Liver (tissue), 9 donors: ENCODE measurements around a stretch of chr10.

DNA sequence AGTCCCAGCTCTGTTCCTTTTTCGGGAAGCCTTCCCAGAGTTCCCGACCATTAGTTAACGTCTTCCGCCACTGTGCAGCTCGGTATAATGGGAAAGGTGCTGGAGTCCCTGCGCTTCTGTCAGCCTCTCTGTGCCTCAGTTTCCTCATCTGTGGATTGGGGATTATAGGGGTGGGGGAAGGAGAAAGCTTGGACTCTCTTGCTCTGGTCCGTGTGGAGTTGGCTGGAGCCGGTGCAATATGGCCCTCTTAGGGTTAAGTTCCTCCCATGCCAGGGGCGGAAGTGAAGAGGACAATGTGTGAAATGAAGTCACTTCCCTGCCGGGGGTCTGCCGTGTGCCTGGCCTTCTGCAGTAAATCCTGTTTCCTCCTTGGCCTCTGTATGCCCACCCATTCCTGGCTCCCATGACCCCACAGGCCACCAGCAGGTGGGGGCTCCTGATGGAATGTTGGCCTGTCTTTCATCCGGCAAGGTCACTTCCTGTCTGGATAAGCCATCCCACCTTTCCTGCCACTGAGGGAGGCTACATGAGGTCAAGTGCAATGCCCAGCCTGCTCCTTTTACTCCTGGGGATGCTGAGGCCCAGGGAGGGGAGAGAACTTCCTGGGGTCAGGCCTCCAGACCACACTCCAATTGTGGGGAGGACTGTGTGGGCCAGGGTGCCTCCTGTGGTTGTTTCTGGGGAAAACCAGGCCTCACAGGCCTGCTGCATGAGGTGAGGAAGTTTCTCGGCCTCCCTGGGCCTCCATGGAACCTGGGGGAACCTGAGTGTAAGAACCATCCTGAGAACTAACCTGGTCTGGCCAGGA, 22.2 kb downstream of the PALD1 start:
- PRO-cap, 5 experiments: no peak in any of the 5 experiments
- RAMPAGE, long total RNA, 2 experiments: no peak in any of the 2 experiments
- RRBS: 48% methylated on average over 2 of the region's 13 CpGs

- PRO-cap, 5 experiments: no peak in any of the 5 experiments
- RAMPAGE, long total RNA, 2 experiments: no peak in any of the 2 experiments
- RRBS: no CpG with 5 or more reads among the region's 10 CpGs
Measured at GRCh38 chr10:70667219-70667952, 4.9 kb upstream of the ADAMTS14 start.

DNA sequence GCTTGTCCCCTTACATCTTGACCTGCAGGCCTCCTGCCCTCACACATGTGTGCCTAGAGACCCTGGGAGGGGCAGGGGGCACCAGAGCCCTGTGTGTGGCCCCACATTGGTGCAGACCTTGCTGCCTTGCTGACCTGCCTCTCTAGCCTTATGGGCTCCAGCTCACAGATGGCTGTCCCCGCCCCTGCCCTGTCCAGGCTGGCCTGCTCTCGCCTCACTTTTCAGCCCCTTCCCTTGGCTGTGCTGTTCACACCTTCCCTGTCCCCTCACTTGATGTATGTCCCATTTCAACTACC, 9.4 kb downstream of the ADAMTS14 start:
- PRO-cap, 5 experiments: no peak in any of the 5 experiments
- RAMPAGE, long total RNA, 2 experiments: no peak in any of the 2 experiments
- RRBS: no CpG with 5 or more reads among the region's 2 CpGs

- PRO-cap, 5 experiments: peak in 3 of 5 experiments; most common minus-strand start chr10:70918080 (in 3)
- RAMPAGE, long total RNA, 2 experiments: no peak in any of the 2 experiments
- RRBS: no CpG with 5 or more reads among the region's 7 CpGs
Measured at GRCh38 chr10:70917881-70918288, 29.5 kb upstream of the PCBD1 start.

- PRO-cap, 5 experiments: no peak in any of the 5 experiments
- RAMPAGE, long total RNA, 2 experiments: no peak in any of the 2 experiments
- RRBS: no CpG with 5 or more reads among the region's 2 CpGs
Measured at GRCh38 chr10:70940769-70941144, 52.4 kb upstream of the PCBD1 start.

DNA sequence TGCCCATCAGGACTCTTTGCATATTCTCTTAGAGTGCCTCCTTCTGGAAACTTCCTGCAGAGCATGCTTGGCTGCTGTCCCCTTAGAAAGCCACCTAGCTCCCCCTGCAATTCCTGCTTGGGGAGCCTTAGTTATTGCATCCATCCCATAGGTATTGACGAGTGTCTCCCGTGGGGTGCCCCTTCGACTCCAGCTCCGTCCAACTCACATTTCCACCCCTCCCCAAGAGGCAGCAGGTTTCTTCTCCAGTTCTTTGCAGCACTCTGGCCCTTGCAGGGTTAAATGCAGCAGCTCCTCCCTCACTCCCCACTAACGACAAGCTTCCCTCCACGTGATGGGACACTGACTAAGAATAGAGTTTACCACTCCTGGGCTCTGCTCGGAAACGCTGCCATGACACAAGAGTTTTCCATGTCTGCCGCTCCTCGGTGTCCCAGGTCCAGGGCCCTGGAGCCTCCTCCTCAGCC, 147.8 kb upstream of the UNC5B start:
- PRO-cap, 5 experiments: no peak in any of the 5 experiments
- RAMPAGE, long total RNA, 2 experiments: no peak in any of the 2 experiments
- RRBS: no CpG with 5 or more reads among the region's 10 CpGs

- PRO-cap, 5 experiments: no peak in any of the 5 experiments
- RAMPAGE, long total RNA, 2 experiments: no peak in any of the 2 experiments
- RRBS: 100% methylated on average over 1 of the region's 11 CpGs
Measured at GRCh38 chr10:71261909-71262474, 49.6 kb downstream of the UNC5B start.

DNA sequence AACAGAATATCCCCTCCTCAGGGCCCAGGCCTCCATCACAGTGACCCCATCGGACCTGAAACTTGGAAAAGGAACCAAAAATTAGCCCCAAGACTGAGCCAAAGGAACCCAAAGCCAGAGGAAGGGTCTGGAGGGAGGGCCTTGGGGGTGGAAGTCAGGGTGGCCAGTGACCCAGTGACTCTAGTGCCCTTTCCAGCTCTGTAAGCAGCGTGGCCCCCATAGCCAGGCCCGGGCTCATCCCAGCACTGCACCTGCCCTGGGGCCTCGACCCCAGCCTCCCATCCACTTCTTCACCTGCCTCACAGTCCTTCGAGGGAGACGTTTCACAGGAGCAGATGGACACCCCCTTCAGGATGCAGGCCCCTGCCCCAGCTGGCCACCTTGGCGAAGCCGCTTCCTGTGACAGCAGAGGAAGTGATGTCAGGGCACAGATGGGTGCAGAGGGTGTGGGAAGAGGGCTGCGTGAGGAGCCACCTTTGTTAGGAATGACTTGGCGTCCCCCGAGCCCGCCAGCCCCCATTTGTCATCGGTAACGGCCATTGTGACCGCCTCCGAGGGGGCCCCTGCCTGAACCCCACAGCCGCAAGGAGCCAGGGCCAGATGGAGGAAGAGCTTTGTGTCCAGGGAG, 47.5 kb upstream of the SLC29A3 start:
- PRO-cap, 5 experiments: no peak in any of the 5 experiments
- RAMPAGE, long total RNA, 2 experiments: no peak in any of the 2 experiments
- RRBS: no CpG with 5 or more reads among the region's 17 CpGs

DNA sequence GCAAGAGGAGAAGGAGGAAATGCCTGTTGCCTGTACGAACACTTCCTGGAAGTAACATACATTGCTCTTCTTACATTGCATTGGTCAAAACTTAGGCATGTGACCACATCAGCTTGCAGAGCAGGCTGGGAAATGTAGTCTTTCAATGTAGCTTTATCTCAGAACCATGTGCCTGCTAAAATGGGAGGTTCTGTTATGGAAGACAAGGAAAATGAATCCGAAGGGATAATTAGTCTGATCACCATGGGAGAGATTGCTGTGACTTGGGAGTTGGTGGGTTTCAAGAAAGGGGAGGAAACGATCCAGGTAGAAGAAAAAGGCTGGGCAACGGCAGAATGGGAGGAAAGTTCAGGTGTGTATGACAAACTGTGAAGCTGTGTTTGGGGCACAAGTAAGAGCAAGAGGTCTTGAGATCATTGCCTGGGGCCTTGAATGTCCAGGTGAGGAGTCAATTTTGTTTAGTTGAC, 4.5 kb downstream of the SLC29A3 start:
- PRO-cap, 5 experiments: no peak in any of the 5 experiments
- RAMPAGE, long total RNA, 2 experiments: no peak in any of the 2 experiments
- RRBS: no CpG with 5 or more reads among the region's 4 CpGs

DNA sequence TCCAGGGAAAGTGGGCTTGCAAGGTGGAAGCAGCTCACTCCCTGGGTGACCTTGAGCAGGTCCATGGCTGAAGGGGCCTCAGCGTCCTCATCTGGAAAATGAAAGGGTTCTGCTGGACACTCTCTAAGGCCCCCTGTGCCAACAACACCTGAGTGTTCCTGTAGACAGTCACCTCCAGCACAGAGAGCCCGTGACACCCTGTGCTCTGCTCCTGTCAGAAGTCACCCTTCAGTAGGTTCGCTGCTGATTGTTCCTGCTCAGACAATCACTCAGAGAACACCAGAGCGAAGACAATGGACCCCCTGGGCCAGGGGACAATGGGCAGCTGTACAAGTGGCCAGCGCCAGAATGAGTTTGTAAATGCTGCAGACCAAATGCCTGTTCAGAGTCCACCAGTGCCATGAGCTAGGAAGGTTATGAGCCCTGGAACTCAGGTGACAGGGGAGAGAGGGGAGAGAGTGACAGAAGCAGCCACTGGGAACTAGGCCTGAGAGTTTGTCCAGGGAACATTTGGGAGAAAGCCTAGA, 60.6 kb downstream of the C10orf105 start:
- PRO-cap, 5 experiments: no peak in any of the 5 experiments
- RAMPAGE, long total RNA, 2 experiments: no peak in any of the 2 experiments
- RRBS: no CpG with 5 or more reads among the region's 5 CpGs

DNA sequence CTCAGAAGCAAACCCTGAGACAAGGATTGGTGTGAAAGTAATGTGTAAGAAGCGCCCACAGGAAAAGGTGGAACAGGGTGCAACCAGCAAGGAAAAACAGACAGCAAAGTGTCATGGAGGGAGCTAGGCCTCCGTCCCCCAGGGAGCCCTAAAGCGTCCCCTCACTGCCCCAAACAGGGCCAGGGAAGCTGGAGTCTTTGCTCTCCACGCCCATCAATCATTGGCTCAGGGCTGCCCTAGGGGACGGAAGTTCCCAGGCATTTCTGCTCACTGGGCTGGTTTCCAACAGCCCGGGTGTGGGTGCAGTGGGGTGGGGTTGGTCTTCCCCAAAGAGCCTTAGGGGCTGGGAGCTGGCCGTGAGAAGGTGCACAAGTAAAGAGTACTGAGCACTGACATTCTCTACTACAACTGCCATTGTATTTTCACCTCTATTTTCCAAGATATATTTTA, 9.7 kb upstream of the C10orf105 start:
- PRO-cap, 5 experiments: no peak in any of the 5 experiments
- RAMPAGE, long total RNA, 2 experiments: no peak in any of the 2 experiments
- RRBS: no CpG with 5 or more reads among the region's 7 CpGs

DNA sequence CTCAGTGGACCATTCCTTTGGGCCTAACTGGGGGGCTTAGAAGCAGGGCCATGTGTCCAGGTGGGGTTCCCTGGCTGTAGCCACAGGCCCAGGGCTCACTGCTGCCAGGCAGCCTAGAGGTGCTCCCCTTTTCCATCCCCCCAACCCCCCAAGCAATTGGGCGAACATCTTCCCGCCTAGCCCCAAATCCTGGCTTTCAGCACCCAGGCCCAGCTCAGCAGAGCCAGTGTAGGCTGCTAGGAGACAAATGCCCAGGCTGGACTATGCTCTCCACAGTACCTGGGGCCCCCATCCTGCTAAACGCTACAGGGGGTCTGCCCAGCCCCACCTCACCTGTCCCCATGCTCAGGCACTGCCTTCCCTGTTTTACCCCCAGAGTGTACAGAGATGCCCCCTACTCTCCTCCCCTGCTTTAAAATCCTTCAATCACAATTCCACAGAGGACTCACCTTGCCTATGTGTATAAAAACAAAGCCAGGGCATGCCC, 23.6 kb downstream of the VSIR start:
- PRO-cap, 5 experiments: no peak in any of the 5 experiments
- RAMPAGE, long total RNA, 2 experiments: no peak in any of the 2 experiments
- RRBS: no CpG with 5 or more reads among the region's 3 CpGs

GRCh38 chr10:71750160-71750982, 22.9 kb downstream of the VSIR start:
- PRO-cap, 5 experiments: no peak in any of the 5 experiments
- RAMPAGE, long total RNA, 2 experiments: no peak in any of the 2 experiments
- RRBS: no CpG with 5 or more reads among the region's 18 CpGs

DNA sequence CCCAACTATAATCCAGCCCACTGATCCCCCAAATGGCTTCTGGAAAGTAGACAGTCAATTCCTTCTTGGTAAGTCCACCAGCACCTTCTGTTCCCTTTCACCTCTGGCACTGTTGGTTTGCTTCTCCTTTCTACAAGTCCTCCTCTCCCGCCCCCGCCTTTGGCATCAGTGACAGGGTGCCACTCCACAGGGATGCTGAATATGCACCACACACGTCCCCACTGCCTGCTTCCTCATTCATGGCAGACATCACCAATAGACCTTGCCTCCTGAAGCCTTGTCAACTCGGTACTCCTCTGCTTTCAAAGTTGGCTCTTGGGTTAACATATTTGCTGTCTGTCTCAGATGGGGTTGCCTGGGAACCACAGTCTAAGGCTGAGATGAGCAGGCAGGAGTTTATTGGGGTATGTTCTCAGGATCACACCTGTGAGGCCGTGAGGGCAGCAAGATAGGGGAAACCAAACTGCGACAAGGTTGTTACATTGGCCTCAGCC, 7.2 kb upstream of the PSAP start:
- PRO-cap, 5 experiments: peak in 2 of 5 experiments; most common plus-strand start position 255 of the sequence (in 1); most common minus-strand start position 105 of the sequence (in 2)
- RAMPAGE, long total RNA, 2 experiments: no peak in any of the 2 experiments
- RRBS: no CpG with 5 or more reads among the region's 6 CpGs

- PRO-cap, 5 experiments: no peak in any of the 5 experiments
- RAMPAGE, long total RNA, 2 experiments: no peak in any of the 2 experiments
- RRBS: no CpG with 5 or more reads among the region's 8 CpGs
Measured at GRCh38 chr10:71965457-71966113, 1.4 kb downstream of the CHST3 start.

DNA sequence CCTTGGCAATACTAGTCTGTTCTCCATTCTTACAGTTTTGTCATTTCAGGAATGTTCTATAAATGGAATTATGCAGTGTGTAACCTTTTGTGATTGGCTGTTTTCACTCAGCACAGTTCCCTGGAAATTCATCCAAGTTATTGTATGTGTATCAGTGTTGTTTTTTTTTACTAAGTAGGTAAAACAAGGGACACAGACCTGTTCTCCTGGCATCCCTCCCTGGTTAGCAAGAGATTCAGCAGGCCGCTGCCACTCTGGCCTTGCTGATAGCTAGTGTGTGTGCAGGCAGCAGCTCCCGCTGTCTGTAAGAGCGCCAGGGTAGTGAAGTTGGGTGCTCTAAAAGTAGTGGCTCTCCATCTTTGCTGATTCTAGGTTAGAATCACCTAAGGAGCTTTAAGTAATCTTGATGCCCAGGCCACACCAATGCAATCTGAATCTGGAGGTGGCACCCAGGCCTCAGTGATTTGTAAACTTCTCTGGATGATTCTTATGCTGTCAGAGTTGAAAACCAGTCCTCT, 21.8 kb downstream of the CHST3 start:
- PRO-cap, 5 experiments: peak in 1 of 5 experiments; most common plus-strand start position 173 of the sequence (in 1)
- RAMPAGE, long total RNA, 2 experiments: no peak in any of the 2 experiments
- RRBS: no CpG with 5 or more reads among the region's 3 CpGs

DNA sequence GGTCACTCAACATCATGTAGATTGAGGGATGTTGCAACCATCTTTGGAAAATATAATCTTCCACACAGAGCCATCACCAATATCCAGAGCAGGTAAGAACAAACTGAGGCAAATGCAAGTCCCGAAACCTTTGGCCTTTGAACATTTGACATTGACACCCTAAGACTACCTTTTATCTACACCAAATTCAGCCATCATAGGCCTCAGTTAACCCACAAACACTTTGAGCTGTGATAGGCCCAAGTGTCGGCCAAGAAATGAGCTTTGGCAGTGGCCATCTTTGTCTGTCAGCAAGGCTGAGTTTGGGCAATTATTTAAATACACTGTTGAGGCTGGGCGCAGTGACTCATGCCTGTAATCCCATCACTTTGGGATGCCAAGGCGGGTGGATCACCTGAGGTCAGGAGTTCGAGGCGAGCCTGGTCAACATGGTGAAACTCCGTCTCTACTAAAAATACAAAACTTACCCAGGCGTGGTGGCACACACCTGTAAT, 41.5 kb downstream of the SPOCK2 start:
- PRO-cap, 5 experiments: no peak in any of the 5 experiments
- RAMPAGE, long total RNA, 2 experiments: no peak in any of the 2 experiments
- RRBS: no CpG with 5 or more reads among the region's 8 CpGs

DNA sequence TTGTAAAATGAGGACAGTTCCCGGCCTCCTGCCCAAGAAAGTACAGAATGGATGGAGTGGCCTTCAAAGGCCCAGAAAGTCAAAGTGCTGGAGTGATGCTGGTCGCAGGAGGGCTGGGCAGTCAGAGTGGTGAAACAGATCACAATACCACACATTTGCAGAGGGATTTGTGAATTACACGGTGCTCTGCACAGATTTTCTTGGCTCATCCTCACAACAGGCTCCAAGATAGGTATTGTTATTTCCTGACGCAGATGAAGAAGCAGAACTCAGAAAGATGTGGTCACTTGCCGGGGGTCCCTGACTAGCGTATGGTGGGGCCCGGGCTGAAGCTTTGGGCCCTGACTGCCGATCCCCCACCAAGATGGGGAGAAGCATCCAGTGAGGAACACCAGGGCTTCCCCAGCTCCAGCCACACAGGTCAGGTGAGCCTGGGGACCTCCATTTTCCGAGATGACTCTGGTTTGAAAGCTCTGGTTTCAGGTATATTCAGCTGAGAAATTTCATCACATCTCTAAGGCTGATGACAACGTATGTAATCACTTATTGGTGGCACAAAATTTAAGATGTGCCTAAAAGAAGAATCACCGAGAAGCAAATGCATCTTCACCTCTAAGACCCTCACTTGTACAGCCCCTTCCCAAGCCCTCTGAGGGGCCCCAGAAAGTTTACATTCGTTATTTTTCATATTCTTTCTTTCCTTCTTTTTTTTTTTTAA, 22.6 kb downstream of the SPOCK2 start:
- PRO-cap, 5 experiments: no peak in any of the 5 experiments
- RAMPAGE, long total RNA, 2 experiments: no peak in any of the 2 experiments
- RRBS: 31% methylated on average over 1 of the region's 12 CpGs

DNA sequence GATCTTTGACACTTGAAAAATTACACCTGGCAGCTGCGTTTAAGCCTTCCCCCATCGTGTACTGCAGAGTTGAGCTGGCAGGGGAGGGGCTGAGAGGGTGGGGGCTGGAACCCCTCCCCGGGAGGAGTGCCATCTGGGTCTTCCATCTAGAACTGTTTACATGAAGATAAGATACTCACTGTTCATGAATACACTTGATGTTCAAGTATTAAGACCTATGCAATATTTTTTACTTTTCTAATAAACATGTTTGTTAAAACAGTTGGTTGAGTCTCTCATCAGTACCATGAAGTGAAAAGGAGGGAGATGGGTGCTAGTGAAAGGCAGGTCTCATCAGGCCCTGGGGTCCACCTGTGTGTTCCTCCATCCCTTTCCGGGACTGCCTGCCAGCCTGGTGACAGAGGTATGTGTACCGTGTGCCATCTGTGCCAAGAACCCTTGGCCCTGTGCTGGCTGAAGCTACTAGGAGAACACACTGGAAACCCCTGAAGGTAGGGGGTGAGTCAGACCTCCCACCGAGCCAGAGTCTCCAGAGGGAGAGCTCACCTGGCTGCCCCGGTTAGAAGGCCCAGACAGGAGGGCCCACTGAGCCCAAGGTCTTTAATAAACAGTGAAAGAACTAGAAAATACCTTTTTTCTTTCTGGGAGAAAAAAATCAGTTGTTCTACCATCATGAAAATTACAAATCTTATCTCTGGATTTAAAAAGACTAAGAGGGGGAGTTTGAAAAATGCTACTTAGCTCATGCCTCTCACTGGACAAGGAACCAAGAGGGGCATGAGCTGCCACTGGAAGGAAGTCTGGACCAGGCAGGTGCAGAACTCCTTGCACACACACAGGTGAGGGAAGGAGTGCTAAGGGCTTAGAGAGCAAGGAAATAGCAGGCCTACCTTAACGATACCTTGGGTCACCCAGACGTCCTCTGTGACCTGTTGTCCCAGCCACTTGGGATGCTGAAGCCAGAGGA, 2.3 kb downstream of the DDIT4 start:
- PRO-cap, 5 experiments: peak in 5 of 5 experiments; most common plus-strand start position 69 of the sequence (in 1); most common minus-strand start position 381 of the sequence (in 5)
- RAMPAGE, long total RNA, 2 experiments: no peak in any of the 2 experiments
- RRBS: no CpG with 5 or more reads among the region's 9 CpGs

GRCh38 chr10:72305435-72305915, 31.8 kb downstream of the DDIT4 start:
- PRO-cap, 5 experiments: peak in 2 of 5 experiments; most common plus-strand start chr10:72305846 (in 2)
- RAMPAGE, long total RNA, 2 experiments: no peak in any of the 2 experiments
- RRBS: no CpG with 5 or more reads among the region's 7 CpGs